ENCODE measurements around a stretch of chr22.

- RRBS, result no CpG with 5 or more reads among the region's 5 CpGs
Observed at GRCh38 chr22:46780411-46780740, 17.9 kb downstream of the TBC1D22A start.

DNA sequence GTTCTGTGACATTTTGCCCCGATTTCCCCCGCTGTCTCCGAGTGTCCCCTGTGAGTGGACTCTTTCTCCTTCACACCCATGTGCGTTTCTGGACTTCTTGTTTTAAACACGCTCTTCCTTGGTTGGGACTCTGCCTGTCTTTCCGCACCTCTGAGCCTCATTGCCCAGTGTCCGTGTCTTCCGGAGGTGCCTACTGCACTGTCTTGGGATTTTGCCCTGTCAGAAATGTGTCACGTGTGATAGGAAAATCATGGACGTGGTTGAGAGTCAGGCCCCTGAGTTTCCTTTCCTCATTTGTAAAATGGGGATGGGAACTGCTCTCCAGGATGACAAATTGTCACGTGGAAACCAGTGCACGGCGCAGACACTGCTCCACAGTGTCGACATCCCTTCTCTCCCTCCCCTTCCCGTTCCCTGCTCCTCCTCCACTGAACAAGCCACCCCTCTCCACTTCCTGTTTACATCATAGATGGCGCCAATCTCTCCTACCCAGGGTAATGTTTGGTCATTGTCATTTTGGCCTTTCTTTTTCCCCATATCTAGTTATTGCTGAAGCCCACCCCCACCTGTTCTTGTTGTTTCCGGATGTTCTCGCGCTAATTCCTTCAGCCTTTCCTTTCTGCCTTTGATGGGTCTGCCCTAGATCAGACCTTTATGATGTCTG lies 91.7 kb downstream of the TBC1D22A start:
- RRBS, result no CpG with 5 or more reads among the region's 19 CpGs

DNA sequence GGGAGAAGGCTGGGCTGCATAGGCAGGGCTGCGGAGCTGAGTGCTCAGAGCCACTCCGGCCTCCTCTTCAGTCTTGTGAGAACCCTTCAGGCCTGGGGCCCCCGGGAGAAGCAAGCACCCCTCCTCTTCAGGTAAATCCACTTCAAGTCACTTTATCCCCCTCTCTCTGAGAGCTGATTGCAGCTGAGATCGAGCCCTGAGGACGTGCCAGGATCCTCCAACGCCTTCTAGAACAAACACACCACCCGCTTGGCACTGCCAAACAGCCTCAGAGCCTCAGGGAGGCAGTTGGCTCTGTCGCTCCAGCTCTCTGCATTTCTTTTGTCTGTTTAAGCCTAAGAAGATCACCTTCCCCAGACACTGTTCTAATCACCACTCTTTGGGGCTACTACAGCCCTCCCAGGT lies 187.9 kb upstream of the TAFA5 start:
- RRBS, result no CpG with 5 or more reads among the region's 8 CpGs

- RRBS, result no CpG with 5 or more reads among the region's 17 CpGs
Observed at GRCh38 chr22:48501291-48501639, 11.9 kb downstream of the TAFA5 start.

- RRBS, result 4% methylated on average over 56 of the region's 98 CpGs
Observed at GRCh38 chr22:48576444-48577344, 87.3 kb downstream of the TAFA5 start.

- RRBS, result no CpG with 5 or more reads among the region's 10 CpGs
Observed at GRCh38 chr22:48868016-48868386, 378.6 kb downstream of the TAFA5 start.

GRCh38 chr22:49016244-49016708 lies 526.9 kb downstream of the TAFA5 start:
- RRBS, result 35% methylated on average over 3 of the region's 15 CpGs

- RRBS, result no CpG with 5 or more reads among the region's 6 CpGs
Observed at GRCh38 chr22:49057993-49058205, 568.5 kb downstream of the TAFA5 start.

- RRBS, result no CpG with 5 or more reads among the region's 16 CpGs
Observed at GRCh38 chr22:49450167-49450644, 377.5 kb downstream of the BRD1 start.

GRCh38 chr22:49481269-49482290 lies 346.1 kb downstream of the BRD1 start:
- RRBS, result no CpG with 5 or more reads among the region's 38 CpGs

DNA sequence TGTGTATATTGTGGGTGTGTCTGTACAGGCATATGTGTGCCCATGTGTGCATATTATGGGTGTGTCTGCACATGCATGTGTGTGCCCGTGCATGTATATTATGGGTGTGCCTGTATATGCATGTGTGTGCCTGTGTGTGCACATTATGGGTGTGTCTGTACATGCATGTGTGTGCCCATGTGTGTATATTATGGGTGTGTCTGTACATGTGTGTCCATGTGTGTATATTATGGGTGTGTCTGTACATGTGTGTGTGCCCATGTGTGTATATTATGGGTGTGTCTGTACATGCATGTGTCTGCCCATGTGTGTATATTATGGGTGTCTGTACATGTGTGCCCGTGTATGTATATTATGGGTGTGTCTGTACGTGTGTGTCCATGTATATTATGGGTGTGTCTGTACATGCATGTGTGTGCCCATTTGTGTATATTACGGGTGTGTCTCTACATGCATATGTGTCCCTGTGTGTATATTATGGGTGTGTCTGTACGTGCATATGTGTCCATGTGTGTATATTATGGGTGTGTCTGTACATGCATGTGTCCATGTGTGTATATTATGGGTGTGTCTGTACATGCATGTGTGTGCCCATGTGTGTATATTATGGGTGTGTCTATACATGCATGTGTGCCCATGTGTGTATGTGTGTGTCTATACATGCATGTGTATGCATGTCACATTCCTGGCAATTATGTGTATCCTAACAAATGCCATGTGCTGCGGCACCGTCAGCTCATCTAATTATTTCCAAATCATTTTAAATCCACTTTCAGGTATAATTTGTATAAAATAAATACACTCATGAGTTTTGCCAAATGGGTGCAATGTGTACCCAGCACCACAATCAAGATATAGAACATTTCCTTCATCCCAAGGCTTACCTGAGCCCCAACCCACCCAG lies 217.0 kb downstream of the BRD1 start:
- RRBS, result no CpG with 5 or more reads among the region's 7 CpGs

- RRBS, result 64% methylated on average over 3 of the region's 12 CpGs
Observed at GRCh38 chr22:49650985-49651368, 176.7 kb downstream of the BRD1 start.

DNA sequence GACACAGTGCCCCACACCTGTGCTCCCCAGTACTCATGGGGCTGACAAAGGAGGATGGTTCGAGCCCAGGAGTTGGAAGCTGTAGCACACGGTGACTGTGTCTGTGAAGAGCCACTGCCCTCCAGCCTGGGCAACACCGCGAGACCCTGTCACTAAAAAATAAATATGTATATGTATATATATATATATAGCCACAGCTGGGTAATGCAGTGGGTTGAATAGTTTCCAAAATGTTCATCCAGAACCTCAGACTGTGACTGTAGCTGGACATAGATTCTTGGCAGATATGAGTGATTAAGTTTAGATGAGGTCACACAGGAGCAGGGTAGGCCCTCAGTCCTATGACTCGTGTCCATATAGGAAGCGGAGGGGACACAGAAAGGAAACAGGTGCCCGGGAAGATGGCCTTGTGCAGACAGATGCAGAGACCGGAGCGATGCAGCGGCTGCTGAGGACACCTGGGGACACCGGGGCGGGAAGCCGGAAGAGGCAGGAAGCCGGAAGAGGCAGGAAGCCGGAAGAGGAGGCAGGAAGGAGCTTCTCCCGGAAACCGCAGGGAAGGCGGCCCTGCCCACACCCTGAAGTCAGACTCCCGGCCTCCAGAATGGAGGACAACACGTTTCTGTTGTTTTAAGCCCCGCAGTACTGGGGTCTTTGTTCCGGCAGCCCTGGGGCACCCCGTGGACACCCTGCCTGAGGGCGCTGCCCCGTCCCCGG lies 103.8 kb downstream of the BRD1 start:
- RRBS, result 59% methylated on average over 11 of the region's 26 CpGs

DNA sequence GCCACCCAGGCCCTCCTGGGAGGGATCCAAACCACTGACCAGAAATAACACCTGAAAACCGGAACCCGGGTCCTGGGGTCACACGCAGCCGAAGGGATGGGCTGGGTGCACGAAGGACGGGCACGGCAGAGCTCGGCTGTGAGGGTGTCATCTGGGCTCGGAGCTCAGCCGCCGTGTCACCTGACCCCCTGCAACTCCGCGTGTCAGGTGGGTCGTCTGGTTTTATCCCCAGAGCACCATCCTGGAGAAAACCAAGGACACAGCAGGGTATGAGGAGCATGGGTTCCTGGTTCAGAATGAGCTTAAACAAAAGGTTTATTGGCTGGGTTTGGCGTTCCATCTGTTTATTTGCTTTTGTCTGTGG lies 102.0 kb downstream of the BRD1 start:
- RRBS, result no CpG with 5 or more reads among the region's 15 CpGs

DNA sequence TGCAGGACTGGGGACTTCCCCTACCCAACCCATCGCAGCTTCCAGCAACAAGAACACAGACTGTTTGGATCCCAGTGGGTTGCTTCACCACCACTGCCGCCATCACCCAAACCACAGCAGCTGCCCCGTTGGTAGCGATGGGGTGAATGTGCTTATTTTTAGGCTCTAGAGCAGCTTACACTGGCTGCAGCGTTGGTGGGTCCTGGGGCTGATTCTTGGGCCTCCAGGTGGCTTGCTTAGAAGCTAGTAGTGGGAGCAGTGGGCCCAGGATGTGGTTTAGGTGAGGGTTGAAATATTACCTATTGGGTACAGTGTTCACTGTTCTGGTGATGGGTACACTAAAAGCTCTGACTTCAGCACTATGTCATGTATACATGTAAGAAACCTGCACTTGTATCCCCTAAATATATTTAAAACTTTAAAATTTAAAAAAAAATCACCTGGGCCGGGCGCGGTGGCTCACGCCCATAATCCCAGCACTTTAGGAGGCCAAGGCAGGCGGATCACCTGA lies 66.4 kb downstream of the BRD1 start:
- RRBS, result no CpG with 5 or more reads among the region's 10 CpGs

GRCh38 chr22:49775964-49776487 lies 51.6 kb downstream of the BRD1 start:
- RRBS, result no CpG with 5 or more reads among the region's 26 CpGs

- RRBS, result no CpG with 5 or more reads among the region's 5 CpGs
Observed at GRCh38 chr22:49791613-49791821, 36.2 kb downstream of the BRD1 start.

DNA sequence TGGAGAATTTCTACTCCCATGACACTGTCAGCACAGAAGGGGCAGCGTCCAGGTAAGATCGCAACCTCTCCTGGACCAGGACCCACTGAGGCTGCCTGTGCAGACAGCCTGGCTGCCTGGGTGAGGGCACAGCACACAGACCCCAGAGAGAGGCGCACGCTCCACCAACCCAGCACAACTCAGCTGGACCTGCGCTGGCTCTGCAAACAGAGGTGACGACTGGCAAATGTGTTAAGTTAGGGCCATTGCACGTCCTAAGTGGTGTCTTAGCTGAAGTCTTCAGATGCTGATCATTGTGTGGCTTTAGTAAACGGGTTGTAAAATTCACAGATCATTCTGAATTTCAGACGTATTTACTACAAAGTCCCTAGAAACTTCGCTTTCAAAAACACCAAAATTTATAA lies 33.2 kb downstream of the BRD1 start:
- RRBS, result no CpG with 5 or more reads among the region's 10 CpGs

- RRBS, result 65% methylated on average over 13 of the region's 26 CpGs
Observed at GRCh38 chr22:49838604-49839341, 11.1 kb upstream of the BRD1 start.

DNA sequence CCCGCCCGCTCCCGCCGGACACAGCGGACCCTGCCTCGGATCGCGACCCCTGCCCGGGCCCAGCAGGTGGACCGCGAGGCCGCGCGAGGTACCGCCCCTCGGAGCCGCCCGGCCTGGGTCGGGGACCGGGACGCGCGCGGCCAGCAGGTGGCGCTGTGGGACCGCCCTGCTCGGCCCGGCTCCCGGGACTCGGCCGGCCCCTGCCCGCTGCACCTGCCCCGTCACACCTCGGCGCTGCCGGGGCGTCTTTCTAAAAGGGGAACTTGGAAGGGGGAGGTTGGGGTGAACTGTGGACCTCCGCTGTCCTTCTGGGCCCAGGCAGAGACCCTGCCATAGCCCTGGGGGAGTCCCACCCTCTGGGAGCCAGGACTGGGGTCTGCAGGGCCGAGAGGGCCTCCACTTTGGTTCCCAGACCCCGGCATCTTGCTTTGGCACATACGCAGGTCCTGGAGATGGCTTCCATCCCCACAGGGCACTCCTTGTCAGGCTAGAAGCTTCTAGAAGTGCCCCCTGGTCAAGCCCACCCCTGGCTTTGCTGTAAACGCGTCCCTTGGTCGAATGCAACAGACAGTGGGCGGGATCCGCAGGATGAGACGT lies 11.2 kb downstream of the CRELD2 start:
- RRBS, result 2% methylated on average over 33 of the region's 47 CpGs